Gastroesophageal sphincter (tissue), 4 donors: ENCODE results near the gene APOL5.

DNA sequence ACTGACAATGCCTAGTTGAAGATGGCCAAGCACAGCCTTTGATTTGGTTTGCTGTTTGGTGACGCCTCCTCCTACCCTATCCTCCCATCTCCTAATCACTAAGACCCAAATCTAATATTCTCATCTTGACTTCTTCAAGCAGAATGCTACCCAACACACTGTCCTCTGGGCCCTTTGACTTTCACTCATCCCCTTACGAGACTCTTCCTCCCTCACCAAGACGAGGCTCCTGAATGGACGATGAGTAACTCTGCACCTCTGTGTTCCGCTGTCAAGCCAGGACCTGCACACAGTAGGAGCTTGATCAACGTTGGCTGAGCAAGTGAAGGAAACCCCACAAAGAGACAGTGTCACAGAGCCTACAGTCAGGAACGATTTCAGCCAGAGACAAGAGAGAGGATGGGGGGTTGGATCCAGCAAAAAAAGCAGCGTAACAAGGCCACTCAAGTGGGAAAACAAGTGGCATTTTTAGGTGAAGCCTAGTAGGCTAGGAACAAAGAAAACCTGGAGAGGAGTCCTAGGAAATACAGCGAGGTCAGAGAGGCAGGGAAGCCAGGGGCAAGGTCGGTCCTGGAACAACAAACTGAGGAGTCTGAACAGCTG lies 9.8 kb downstream of the LARGE1 start:
- PRO-cap, result no peak
- RAMPAGE, long total RNA, 4 experiments, result no peak in any of the 4 experiments

DNA sequence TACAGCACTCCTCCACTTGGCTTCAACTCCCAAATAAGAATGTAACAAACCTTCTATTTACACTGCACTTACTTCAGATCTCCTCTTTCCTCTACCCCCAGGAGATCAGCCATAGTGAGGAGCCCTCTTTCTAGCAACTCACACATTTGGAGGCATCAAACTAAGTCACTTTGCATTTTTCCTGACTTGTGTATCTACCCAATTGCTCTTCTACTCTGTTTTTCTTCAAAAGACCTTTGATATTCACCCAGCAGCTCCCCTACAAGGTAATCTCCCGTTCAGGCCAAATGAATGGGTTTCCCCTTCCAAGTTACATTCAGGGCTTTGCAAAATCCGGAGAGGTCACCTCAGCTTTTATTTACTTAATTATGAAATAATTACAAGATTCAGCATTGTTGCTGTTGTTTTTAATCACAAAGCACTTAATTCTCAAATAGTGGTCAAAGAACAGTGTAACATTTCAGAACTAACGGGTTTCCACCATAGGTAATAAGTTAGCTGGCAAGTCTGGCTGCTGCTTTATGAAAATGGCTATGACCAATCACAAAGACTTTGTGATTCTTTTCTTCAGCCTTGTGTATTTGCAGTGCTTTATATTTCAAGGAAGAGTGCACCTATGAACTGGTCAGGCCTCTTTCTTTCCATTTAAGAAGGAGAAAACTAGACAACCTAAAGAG lies 6.1 kb downstream of the LARGE1 start:
- PRO-cap, result no peak
- RAMPAGE, long total RNA, 4 experiments, result start-site peak on the minus strand in 1 of 4 experiments, centred at position 466 of the sequence, 5 reads per replicate

GRCh38 chr22:35314583-35315459 lies 15.1 kb downstream of the TOM1 start:
- PRO-cap, result no peak
- RAMPAGE, long total RNA, 4 experiments, result no peak in any of the 4 experiments

DNA sequence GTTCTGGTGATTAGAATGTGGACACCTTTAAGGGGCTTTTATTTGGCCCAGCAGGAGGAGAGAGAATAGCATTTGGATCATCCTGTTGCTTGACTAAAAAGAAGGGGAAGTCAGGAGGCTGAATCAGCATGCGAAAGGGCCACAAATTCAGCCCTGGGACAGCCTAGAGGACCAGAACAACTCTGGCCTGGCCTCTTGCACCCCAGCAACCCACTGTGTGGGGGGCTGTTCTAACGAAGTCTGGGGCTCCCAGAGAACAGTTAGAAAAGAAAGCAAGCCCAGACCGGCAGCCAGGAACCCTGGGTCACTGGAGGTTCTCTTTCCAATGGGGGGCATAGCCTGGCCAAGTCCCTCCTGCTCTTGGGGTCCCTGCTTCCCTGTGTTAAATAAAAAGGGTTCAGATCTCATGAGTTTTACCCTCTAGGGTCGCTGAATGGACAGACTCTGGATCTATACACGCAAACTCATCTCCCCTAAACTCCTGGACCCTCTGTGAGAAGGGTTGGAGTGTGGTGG lies 3.0 kb upstream of the HMOX1 start:
- PRO-cap, result no peak
- RAMPAGE, long total RNA, 4 experiments, result no peak in any of the 4 experiments

DNA sequence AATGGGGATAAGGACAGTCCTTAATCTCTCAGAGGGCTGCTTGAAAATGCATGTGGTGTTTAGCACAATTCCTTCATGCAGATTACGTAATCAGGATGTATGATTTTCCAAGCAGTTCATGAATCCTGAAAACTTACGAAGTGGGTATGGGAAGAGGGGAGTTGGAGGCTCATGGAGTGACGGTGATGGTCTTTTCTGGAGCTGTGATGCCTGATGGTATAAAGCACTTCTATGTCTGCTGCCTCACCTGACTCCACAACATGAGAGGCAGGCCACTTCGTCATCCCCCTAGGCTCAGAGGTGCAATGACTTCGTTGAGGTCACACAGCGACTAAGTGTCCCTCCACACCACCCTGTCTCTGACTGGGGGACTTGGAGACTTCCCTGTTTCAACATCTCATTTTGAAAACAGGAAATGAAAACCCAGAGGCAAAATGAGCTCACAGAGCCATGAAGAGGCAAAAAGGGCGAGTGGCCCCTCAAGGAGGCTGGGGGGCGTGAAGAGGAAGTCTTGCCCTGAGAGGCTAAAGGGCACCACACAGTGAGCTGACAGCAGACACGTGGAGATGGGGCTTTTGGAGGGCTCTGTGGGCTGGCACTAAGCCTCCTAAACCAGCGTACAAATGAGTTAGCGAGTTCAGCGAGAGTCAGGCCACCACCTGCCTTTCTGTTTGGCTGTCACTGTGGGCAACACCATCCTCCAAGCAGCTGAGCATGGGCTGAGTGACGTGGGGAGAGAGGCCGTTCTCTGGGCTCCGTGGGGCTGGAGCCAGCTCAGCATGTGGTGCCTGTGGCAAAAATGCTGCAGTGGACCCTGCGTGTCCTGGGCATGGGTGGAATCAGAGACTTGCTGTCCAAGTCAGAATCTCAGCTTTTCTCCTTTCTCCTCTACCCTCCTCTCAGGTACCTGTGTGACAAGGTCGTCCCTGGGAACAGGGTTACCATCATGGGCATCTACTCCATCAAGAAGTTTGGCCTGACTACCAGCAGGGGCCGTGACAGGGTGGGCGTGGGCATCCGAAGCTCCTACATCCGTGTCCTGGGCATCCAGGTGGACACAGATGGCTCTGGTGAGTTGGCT lies 10.2 kb downstream of the MCM5 start:
- PRO-cap, result no peak
- RAMPAGE, long total RNA, 4 experiments, result no peak in any of the 4 experiments

GRCh38 chr22:35451941-35452959 lies 52.3 kb downstream of the MCM5 start:
- PRO-cap, result no peak
- RAMPAGE, long total RNA, 4 experiments, result no peak in any of the 4 experiments

DNA sequence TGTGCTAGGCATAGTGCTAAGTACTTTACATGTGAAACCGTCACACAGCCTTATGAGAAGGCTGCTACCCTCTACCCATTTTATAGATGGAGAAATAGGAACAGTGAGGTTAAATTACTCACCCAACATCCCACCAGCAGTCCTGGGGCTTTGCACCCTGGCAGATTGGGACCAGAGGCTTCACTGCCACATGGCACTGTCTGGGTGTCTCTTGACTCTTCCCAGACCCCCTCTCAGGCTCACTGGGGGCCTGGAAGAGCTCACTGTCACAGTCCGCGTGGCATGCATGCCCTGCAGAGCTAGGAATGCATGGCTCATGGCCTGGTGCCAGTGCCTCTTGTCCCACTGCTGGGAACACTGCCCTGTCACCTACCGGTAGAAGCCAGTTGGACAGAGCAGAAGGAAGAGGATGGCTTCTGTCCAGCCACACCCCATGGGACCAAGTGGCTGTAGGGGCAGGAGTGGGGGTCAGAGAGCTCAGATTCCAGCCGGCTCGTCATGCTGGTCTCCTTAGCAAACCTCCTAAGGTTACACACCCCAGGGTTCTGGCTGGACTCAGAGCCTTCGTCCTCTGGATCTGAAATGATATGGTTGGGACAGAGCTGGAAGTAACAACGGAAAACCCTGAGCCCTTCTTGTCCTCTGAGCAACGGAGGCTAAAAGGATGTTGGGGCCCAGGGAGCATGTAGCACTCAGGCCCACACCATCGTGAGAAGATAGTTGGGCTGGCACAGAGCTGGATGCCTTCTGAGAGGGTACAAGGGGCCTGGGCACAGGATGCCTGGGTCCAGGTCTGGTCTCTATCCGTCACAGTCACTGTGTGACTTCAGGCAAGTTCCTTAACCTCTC lies 29.6 kb downstream of the MB start:
- PRO-cap, result no peak
- RAMPAGE, long total RNA, 4 experiments, result no peak in any of the 4 experiments

DNA sequence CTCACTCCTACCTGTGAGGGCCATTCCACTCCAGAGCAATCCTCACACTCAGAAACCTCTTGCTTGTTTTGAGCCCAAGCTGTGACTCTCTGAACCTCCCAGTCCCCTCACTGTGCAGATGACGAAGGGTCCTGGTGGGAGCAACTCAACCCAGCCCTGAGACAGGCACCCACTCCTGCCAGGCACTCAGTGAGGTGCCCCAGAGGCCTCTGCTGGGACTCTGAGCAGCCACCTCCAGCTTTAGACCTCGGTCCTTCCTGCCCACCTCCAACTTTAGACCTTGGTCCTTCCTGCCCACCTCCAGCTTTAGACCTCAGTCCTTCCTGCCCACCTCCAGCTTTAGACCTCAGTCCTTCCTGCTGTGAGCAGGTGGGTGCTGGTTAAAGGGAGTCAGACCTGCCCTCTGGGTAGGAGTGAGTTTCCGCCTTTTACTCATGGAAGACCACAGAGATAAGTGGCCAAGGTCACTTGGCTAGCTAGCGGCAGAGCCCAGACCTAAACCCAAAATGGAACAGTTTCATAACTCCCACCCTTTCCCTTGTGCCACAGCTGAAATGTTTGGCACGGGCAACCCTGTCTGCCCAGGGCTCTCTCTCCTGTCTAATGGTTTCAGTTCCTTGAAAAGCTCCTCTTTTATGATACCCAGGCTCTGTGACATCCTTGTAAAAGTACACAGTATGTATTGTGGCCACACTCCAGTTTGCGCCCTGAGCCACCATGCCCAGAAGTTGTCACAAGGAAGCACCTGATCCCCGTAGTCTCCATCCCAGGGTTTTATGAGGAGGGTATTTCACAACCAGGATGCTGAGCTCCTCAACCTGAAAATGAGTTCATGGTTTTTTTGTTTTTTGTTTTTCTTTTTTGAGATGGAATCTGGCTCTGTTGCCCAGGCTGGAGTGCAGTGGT lies 5.3 kb downstream of the MB start:
- PRO-cap, result no peak
- RAMPAGE, long total RNA, 4 experiments, result no peak in any of the 4 experiments

GRCh38 chr22:35612759-35613504 lies 4.2 kb downstream of the MB start:
- PRO-cap, result no peak
- RAMPAGE, long total RNA, 4 experiments, result no peak in any of the 4 experiments

- PRO-cap, result no peak
- RAMPAGE, long total RNA, 4 experiments, result no peak in any of the 4 experiments
These were observed 2.1 kb downstream of the MB start for GRCh38 chr22:35614545-35616011.

- PRO-cap, result bidirectional peak, plus-strand start at chr22:35646936, minus-strand start at chr22:35646762
- RAMPAGE, long total RNA, 4 experiments, result no peak in any of the 4 experiments
These were observed 1.6 kb upstream of the APOL6 start for GRCh38 chr22:35646531-35647133.

DNA sequence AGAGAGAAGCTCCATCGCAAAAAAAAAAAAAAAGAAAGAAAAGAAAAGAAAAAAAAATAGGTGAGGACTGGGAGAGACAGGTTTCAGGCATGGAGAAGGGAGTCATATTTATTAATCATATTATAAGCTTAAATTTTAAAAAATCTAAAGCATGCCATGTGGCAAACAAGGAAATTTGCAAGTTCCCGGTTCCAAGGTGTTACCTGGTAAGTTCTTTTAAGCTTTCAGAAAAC lies at the start of gene APOL5:
APOL5 (plus strand) TSS at position 152 of the 233 bp plus-strand sequence.
- PRO-cap, result no peak
- RAMPAGE, long total RNA, 4 experiments, result no peak in any of the 4 experiments

GRCh38 chr22:35809673-35810217 lies 92.1 kb downstream of the APOL5 start:
- PRO-cap, result no peak
- RAMPAGE, long total RNA, 4 experiments, result no peak in any of the 4 experiments

GRCh38 chr22:35903848-35904780 lies 124.5 kb downstream of the RBFOX2 start:
- PRO-cap, result no peak
- RAMPAGE, long total RNA, 4 experiments, result no peak in any of the 4 experiments

- PRO-cap, result no peak
- RAMPAGE, long total RNA, 4 experiments, result no peak in any of the 4 experiments
These were observed 57.1 kb downstream of the RBFOX2 start for GRCh38 chr22:35971357-35972178.

DNA sequence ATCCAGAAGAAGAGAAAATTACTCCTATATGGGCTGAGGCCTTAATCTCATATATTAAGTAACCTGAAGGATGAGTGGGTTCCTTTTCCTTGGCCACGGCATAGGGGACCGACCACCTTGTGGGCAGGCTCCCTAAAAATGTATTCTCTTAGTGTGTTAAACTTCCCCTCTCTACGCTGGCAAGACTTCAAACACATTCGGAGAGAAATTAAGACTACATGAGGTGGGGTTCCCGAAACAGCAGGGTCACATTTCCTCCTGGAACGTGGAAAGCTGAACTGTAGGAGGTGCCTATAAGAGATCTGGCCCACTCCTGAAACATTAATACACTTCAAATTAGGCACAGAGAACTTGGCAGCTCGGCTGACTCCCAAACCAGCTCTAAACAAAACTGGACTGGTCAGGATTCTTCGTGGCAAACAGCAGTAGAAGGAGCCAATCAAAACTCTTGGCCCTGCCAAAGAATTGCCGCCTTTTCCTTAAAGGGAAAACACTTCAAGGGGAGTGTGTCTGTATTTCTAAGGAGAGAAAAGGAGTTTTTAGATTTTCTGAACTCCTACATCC lies 54.8 kb downstream of the RBFOX2 start:
- PRO-cap, result unidirectional peak, minus-strand start at position 393 of the sequence
- RAMPAGE, long total RNA, 4 experiments, result no peak in any of the 4 experiments

- PRO-cap, result no peak
- RAMPAGE, long total RNA, 4 experiments, result no peak in any of the 4 experiments
These were observed 2.8 kb upstream of the APOL3 start for GRCh38 chr22:36163357-36163825.

- PRO-cap, result no peak
- RAMPAGE, long total RNA, 4 experiments, result no peak in any of the 4 experiments
These were observed 4.1 kb downstream of the APOL4 start for GRCh38 chr22:36197529-36197974.

GRCh38 chr22:36280470-36280880 lies 27.5 kb downstream of the APOL1 start:
- PRO-cap, result unidirectional peak, minus-strand start at chr22:36280604
- RAMPAGE, long total RNA, 4 experiments, result no peak in any of the 4 experiments

- PRO-cap, result no peak
- RAMPAGE, long total RNA, 4 experiments, result start-site peak on the minus strand in 1 of 4 experiments, at chr22:36301040-36301054 at its widest, 93 reads per replicate
These were observed 47.8 kb downstream of the APOL1 start for GRCh38 chr22:36300602-36301222.